H7 (cell line): ENCODE measurements around a stretch of chr1.

DNA sequence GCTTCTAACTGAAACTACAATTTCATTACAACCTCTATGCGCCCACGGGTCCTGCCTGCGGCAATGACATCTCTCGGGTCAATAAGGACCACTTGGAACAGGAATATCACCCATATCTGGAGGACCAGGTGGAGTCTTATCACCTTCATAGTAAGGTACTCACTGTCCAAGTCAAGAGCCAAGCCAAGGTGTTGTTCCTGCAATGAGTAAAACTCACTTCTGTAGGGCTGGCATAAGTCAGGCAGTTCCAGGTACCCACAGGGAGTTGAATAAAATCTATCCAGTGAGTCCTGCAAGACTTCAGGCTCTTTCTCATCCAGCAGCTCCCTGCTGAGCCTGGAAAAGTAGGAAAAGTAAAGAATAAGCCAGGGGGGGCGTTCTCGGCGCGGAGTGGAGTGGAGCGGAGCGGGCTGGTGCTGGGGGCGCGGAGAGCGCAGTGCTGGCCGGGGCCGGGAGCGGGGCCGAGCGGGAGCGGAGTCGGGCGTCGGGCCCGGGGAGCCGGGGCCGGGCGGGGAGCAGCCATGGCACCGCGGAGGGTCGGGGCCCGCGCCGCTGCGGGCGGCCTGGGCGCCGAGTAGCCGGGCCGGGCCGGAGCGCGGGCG is 12.2 kb upstream of the NBPF3 start:
- RAMPAGE, long total RNA = no peak

DNA sequence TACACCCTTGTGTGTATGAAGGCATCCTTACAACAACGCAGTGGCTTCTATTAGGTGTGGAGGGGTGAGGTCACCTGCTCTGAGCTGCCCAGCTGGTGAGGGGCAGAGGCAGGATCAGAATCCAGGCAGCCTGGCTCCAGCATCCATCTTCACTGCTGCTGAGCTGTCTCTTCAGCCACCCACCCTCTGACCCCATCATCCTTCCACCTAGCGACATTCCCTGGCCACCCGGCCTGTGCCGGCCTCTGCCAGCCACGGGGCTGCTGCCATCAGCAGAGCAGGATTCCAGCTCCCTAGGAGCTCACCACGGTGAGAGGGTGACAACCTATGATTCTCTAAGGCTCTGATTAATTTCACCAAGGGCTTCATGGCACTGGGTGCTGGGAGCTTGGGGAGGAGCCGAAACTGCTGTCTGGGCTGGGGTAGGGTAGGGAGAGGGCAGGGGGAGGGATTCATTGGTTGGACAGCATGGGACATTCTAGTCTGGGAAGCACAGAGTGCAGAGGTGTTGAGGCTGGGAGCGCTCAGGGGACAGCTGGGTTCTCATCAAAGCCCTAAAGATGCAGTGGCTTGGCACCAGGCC is 32.2 kb downstream of the ALPL start:
- RAMPAGE, long total RNA = no peak

DNA sequence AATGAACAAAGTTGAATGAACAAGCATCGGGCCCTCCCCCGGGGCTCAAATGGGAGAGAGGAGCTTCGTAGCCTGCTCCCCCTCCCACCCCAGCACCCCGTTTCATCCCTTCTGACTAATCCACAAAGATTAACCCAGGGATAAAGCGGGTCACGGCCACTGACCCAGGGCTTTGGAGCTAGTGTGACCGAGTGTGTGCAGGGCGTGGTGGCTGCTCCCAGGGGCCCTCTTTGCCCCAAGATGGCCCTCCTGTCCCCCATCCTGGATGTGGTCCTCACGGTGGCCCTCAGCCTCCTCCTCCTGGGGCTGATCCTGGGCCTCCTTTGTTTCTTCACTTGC is 37.9 kb downstream of the ALPL start:
- RAMPAGE, long total RNA = no peak

DNA sequence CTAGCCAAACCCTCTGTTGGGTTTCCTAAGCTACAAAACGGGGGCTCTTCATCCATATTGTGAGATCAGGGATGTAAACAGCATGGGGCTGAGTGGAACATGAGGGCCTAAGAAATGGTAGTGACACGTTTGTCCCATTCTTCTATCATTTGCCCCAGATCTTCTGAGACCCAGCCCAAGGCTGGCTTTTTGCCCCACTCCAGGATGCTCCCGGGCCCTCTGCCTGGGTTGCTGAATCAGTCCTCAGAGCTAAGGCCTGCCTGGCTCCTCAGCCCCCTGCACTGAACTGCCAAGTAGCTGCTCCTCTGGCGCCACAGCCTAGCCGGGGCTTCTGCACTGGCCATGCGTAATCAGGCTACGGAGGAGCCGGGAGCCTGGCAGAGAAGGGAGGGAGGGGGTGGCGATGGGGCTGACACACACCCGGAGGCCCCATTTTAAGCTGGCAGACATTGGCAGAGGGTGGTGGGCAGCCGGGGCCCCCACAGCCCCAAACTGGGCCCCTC is 38.5 kb downstream of the ALPL start:
- RAMPAGE, long total RNA = no peak

GRCh38 chr1:21653563-21653880 is 15.6 kb downstream of the RAP1GAP start:
- RAMPAGE, long total RNA = no peak

DNA sequence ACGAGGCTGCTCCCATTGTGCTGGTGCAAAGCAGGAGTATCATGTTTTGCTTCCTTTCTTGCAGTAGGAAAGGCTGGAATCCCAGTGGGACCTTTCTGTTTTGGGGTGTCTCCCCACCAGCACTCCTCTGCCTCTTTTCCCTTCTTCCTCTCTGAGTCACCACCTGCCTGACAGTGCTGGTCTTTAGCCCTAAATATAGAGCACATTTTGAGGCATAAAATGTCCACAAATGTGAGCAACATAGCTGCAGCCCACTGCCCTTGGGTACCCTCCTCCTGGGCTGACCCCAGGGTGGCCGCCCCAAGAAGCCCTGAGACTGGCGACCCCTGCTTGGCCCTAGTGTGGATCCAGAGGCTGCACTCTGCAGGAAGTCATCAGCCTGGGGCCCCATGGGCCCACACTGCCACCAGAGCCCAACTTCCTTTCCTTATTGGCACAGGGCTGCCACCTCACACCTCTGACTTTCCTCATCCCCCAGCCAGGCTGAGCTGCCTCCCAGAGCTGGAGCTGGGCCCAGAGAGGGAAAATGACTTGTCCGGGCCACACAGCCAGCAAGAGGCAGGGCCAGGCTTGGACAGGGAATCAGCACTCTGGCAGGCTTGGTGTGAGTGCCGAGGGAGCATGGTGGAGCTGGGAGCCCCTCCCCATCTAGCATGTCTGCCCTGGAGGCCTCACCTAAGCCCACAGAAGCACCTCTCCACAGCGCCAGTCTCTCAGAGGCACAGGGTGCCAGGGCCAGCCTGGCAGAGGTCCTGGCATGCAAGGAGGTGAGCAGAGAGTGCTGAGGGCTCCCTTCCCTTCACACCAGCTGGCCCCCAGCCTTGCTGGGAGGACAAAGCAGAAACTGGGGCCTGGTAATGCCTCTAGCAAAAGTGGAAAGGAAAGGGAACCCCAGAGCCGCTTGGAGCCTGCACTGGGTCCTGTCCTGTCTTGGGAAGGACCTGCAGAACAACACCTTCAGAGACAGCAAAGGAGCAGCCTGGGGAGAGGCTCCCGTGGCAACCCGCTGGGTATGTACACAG is 3.4 kb downstream of the RAP1GAP start:
- RAMPAGE, long total RNA = no peak

GRCh38 chr1:21704230-21704641 is 35.1 kb upstream of the RAP1GAP start:
- RAMPAGE, long total RNA = no peak

DNA sequence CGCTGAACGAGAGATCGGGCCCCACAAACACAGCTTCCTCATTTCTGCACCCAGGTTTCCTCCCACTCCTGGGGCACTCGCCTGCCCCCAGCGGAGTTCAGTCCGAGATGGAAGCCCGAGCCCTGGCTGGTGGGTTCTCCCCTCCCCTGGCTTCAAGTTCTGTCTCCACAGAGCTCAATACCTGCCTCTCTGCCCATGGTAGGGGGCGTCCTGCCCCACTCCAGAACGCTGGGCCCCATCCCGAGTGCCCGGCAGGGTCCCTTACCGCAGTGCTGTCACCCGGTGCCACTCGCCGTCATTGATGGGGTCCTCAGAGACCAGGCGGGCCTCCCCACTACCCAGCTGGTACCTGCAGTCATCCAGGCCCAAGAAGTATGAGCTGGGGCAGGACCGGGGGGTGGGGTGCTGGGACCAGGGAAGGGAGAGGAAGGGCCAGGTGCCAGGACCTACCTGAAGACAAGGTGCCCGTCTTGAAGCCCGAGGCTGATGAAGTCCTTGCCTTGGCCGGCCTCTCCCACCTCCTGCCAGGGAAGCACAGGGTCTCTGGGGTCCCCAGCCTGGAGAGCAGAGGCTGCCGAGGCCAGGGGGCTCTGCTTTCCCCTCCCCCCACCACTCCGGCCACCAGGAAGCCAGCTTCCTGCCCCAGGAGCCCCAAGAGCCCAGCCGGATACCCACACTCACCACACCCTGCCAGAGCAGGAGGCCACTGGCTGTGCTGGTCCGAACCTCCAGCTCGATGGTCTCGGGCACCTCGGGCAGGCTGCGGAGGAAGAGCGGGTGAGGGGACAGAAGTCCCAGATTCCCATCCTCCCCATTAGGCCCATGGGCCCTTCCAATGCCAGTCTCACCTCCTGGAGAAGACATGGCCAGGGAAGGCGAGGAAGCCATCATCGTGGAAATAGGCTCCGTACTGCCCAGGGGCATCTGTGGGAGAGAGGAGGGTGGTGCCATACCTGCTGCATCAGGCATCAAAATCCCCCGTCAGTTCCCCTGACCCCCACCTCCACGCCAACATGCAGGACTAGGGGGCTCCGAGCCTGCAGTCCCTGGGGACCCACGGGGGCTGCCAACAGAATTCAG is 12.1 kb downstream of the LDLRAD2 start:
- RAMPAGE, long total RNA = no peak

DNA sequence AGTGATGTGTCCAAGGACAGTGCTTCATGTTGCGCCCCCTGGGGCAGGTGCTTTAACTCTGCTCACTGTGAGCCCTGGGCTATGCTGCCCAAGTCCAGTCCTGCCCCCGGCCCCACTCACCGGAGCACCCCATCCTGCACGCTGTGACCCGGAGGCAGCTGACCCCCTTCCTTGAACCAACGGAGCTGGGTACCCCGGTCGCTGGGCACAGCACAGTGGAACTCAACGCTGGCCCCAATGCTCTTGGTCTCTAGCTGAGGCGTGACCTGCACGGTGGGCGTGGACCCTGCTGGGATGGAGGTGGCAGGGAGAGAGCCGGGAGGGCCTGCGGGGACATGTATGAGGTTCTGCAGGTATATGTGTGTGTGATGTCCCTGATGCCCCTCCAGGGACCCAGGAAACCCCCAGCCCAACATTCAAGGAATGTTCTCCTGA is 24.6 kb downstream of the LDLRAD2 start:
- RAMPAGE, long total RNA = no peak

- RAMPAGE, long total RNA = no peak
Observed at GRCh38 chr1:21909309-21909489, 27.9 kb downstream of the HSPG2 start.

DNA sequence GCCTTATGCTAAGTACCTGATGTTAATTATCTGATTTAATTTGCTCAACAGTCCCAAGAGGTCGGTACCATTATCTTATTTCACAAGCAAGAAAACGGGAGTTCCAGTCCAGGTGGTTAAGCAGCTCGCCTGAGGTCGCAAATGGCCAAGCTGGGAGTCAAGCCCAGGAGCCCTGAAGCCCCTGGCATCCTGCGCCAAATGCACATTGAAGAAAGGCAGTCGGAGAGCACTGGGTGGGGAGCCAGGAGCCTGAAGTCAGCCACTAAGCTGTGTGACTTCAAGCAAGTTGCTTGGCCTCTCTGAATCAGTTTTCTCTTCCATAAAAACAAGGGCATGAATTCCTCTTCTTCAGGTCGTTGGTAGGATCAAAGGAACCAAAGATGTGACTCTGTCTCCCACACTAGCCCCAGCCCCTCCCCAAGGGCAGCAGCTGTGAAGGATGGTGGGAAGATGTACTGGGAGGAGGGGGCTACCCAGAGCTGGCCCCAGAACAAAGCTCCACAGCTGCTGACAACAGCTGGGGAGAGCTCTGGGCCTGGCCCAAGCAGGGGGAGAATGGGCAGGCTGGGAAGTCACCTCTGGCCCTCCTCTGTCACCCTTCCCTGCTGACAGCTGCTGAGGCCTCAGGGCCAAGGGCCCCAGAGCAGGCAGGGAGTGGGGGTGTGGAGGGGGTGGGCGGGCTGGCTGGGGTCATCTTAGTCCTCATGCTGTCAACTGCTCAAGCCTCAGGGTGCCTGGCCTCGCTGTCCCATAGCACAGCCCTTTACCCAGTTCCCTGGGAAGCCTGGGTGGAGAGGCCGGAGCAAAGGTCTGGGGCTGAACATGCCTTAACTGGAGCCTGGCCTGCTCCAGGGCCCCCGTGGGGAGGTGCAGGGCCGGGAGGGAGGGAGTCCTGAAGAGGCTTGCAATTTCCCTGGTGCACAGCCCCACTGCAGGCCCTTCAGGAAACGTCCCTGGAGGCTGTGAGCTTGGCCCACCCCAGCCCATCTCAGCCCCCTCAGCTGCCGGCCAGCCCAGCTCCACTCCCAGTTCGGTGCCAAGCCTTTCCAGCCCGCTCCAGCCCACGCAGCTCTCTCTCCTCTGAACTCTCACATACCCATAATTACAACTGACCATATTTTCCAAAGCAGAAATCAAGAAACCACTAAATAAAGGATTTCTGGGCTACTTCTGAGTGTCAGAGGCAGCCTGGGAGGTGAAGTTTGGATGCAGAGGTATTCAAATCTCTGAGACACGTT is 25.9 kb downstream of the HSPG2 start:
- RAMPAGE, long total RNA = no peak

GRCh38 chr1:21929434-21930499 is 7.3 kb downstream of the HSPG2 start:
- RAMPAGE, long total RNA = no peak

DNA sequence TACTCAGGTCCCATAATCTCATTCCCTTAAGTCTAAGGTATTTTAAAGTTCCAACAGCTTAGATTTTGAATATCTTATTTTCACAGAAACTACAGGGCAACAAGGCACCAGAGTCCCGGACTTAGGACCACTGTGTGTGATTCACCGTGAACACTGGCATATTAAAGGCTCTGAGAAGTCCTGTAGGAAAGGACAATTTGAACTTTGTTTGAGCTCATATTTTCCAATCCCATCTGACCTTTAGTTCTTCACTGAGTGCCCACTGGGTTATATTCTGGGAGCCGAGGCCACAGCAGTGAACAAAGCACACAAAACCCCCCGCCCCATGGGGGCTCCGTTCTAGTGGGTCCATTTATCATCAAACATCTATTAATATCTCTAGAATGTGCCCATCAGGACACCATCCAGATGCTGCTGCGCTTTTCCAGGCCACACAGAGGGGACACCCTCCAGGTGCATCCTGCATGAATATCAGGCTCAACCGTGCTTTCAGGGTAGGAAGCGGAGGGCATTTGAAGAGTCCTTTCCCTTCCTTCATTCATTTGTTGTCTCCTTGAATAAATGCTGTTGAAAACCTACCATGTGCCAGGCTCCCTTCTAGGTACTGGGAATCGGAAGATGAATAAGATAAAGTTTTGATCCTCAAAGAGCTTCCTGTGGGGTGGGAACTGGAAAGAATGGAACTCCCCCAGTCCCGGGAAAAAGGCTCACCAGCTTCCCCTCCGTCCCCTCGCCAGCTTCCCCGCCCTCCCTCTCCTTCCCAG is 3.2 kb upstream of the CELA3A start:
- RAMPAGE, long total RNA = no peak

GRCh38 chr1:22119840-22120509 is 22.9 kb downstream of the WNT4 start:
- RAMPAGE, long total RNA = no peak

DNA sequence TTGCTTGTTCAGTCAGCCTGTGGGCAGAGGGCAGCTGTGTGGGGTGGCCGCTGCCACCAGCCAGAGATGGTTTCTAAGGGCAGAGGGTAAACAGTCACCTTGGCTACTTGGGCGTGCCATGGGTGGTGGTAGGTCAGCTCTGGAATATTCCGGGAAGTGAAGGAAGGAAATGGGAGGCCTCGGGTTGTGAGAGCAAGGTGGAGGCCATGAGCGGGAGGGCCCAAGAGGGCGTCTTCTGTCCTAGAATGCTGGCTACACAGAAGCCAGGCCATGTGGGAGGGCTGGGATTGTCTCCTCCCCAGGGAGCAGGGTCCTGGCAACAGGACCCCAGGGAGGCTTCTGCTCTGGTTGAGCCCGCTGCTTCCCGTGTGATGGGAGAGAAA is 20.7 kb upstream of the WNT4 start:
- RAMPAGE, long total RNA = no peak

GRCh38 chr1:22257946-22258203 is 115.0 kb upstream of the WNT4 start:
- RAMPAGE, long total RNA = no peak

DNA sequence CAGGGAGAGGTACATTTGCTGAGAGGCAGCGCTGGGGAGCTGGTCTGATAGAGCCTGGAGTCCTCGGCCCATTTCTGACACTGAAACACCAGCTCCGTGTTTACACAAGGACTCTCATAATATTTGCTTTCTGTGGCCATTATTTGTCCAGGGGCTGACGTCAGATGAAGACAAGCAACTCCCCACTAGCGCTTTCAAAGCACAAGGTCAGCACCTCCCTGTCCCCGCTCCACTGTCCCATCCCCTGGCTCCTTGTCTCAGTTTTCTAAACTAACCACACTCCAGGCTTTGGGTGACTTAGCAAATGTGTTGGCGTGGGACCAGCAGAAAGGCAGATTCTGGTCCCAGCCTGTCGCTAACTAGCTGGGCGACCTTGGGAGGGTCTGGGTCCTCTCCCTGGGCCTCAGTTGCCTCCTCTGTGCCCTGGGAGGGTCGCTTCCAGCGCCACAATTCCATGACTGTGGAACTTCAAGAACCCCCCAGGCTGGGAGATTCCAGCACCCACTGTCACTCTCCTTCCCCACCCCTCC is 37.3 kb upstream of the ZBTB40 start:
- RAMPAGE, long total RNA = no peak

DNA sequence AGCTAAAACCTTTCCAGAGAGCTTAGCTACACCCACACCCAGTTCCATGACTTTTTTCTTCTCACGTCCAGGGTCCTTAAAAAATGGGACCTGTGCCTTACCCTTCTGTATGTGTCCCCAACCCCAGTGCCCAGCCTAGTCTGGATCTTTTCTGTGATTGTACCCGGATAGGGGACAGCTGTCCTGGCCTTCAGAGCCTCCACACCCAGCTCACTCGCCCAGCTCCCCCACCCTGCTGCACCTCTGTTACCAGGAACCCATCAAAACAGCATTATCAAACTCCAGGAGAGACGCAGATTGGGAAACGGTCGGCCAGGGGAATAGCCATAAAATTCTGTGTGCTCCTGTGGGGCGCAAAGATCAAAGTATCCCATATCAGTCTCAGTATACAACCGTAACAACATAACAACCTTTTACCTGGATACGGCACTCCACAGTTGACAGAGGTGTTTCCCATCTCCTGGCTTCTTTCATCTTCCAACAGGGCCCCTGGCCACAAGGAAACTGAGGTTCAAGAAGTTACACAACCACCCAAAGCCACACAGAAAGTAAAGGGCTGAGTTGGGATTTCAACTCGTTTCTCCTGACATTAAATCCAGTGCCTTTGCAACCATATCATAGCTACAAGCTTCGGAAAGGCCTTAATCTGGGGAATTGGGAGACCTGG is 8.4 kb upstream of the EPHB2 start:
- RAMPAGE, long total RNA = no peak

DNA sequence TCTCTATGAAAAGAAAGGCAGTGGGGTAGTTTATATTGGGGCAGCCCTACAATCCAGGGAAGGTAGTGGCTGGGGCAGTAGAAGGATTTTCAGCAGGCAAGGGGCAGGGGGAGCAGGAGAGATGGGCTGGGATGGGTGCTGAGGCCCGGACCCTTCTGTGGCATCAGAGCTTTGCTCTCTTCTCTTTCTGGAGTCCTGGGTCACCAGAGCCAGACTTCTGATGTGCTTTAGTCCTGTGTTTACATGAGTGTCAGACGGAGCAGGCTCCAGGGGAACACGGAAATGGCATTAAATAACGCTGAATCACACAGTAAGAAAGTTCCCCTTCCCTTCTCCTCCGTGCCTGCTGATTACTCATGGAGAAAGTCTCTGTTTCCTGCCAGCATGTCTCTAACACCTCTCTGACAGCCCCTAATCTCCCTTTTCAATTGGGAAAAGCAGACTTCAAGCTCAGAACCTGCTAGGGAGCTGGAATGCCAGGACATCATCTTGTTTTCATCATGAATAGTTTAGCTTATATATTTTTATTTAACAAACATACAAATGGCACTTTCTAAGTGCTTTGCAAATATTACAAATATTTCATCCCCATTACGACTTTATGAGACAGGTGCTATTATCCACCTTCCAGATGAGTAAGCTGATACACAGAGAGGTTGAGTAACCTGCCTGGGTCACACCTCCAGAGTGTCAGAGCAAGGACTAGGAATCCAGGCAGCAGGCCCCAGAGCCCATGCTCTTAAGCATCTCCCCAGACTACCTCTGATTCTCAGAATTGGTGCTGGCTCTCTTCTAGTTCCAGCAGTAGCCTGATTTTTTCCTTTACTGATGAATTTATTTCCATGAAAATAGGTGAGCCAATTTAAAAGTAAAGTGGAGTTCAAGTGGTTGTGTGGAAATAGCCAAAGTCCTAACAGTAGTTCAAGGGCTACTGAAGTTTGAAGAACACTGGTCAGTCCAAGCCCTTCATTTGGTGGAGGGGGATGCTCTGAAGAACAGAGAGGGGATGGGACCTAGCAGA is 39.9 kb downstream of the EPHB2 start:
- RAMPAGE, long total RNA = no peak

GRCh38 chr1:22826413-22827463 is 116.1 kb downstream of the EPHB2 start:
- RAMPAGE, long total RNA = no peak